HepG2 (cell line): ENCODE results near the genes HS6ST2, CT45A7 and MCF2.

GRCh38 chrX:132957689-132958930 lies at the start of gene HS6ST2:
TSS of gene HS6ST2 (minus strand) at chrX:132958629.
- RRBS, 2 experiments: 12 to 13% methylated on average over 55 to 64 of the region's 116 CpGs
CAGE:
- cytosol, long polyA minus RNA: no peak
- cytosol, long polyA plus RNA: no peak
- long polyA plus RNA: no peak
- nucleus, long polyA minus RNA: no peak
- nucleus, long polyA plus RNA: no peak

DNA sequence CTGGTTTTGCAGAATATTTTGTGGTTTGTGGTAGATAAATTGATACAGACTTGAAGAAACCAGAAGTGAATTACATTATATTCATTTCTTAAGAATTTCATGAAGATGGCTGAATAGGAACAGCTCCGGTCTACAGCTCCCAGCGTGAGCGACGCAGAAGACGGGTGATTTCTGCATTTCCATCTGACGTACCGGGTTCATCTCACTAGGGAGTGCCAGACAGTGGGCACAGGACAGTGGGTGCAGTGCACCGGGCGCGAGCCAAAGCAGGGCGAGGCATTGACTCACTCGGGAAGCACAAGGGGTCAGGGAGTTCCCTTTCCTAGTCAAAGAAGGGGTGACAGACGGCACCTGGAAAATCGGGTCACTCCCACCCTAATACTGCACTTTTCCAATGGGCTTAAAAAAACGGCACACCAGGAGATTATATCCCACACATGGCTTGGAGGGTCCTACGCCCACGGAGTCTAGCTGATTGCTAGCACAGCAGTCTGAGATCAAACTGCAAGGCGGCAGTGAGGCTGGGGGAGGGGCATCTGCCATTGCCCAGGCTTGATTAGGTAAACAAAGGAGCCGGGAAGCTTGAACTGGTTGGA lies 51.2 kb upstream of the HS6ST2 start:
- RRBS, 2 experiments: no CpG with 5 or more reads among the region's 19 CpGs
CAGE:
- cytosol, long polyA minus RNA: no peak
- cytosol, long polyA plus RNA: no peak
- long polyA plus RNA: no peak
- nucleus, long polyA minus RNA: no peak
- nucleus, long polyA plus RNA: no peak

GRCh38 chrX:134520124-134520552 lies 60.2 kb downstream of the HPRT1 start:
- RRBS, 2 experiments: no CpG with 5 or more reads among the region's 1 CpG
CAGE:
- cytosol, long polyA minus RNA: no peak
- cytosol, long polyA plus RNA: no peak
- long polyA plus RNA: no peak
- nucleus, long polyA minus RNA: no peak
- nucleus, long polyA plus RNA: no peak

DNA sequence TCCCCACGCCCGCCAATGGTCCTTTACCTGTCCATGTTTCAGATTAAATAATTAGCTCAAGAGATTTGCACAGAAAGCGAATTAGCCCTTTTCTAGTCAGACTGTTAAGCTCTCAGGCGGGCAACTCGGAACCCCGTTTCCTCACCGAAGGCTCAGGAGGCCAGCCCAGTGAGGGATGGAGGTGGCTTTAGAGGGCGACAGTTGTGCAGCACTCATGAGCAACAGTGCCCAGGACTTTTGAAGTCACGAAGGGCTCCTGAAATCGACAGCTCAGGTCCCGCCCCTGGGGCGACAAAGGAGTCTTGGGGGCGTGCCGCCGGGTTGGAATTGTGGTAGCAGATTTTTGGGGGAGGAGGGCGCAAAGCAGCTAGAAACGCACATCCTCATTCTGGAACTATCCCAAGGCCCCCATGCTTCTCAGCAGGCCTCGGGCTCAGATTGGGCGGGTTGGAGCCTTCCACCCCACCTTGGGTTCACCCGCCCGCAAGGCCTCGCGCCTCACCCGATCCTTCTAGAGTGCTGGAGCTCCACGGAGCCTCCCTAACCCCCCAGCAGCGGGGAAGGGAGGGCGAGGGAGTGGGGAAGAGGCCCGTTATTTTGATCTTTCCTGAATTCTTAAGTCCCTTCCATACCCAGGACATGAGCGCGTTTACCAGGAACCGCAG lies 85.5 kb downstream of the HPRT1 start:
- RRBS, 2 experiments: no CpG with 5 or more reads among the region's 31 CpGs
CAGE:
- cytosol, long polyA minus RNA: no peak
- cytosol, long polyA plus RNA: no peak
- long polyA plus RNA: no peak
- nucleus, long polyA minus RNA: no peak
- nucleus, long polyA plus RNA: no peak

GRCh38 chrX:135384053-135384556 lies 37.6 kb upstream of the SMIM10L2A start:
- RRBS, 2 experiments: no CpG with 5 or more reads among the region's 5 CpGs
CAGE:
- cytosol, long polyA minus RNA: no peak
- cytosol, long polyA plus RNA: no peak
- long polyA plus RNA: no peak
- nucleus, long polyA minus RNA: no peak
- nucleus, long polyA plus RNA: no peak

- RRBS, 2 experiments: no CpG with 5 or more reads among the region's 1 CpG
CAGE:
- cytosol, long polyA minus RNA: no peak
- cytosol, long polyA plus RNA: no peak
- long polyA plus RNA: no peak
- nucleus, long polyA minus RNA: no peak
- nucleus, long polyA plus RNA: no peak
These were observed 52.1 kb downstream of the INTS6L start for GRCh38 chrX:135572499-135573099.

DNA sequence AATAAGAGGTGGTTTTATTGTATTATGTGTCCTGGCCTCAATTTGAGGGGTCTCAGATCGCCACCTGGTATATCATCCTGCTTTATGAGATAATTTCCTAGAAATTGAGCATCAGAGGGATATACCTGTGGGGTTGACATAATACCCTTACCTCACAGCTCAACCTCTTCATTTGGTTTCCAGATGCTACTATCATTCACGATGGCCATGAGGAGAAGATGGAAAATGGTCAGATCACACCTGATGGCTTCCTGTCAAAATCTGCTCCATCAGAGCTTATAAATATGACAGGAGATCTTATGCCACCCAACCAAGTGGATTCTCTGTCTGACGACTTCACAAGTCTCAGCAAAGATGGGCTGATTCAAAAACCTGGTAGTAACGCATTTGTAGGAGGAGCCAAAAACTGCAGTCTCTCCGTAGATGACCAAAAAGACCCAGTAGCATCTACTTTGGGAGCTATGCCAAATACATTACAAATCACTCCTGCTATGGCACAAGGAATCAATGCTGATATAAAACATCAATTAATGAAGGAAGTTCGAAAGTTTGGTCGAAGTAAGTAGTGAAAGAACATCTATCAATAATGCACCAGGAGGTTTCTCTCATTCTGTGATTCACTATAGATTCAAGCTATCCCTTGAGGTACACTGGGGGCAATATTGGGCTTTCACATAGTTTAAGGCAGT lies 59.3 kb downstream of the INTS6L start:
- RRBS, 2 experiments: no CpG with 5 or more reads among the region's 7 CpGs
CAGE:
- cytosol, long polyA minus RNA: no peak
- cytosol, long polyA plus RNA: no peak
- long polyA plus RNA: no peak
- nucleus, long polyA minus RNA: no peak
- nucleus, long polyA plus RNA: no peak

DNA sequence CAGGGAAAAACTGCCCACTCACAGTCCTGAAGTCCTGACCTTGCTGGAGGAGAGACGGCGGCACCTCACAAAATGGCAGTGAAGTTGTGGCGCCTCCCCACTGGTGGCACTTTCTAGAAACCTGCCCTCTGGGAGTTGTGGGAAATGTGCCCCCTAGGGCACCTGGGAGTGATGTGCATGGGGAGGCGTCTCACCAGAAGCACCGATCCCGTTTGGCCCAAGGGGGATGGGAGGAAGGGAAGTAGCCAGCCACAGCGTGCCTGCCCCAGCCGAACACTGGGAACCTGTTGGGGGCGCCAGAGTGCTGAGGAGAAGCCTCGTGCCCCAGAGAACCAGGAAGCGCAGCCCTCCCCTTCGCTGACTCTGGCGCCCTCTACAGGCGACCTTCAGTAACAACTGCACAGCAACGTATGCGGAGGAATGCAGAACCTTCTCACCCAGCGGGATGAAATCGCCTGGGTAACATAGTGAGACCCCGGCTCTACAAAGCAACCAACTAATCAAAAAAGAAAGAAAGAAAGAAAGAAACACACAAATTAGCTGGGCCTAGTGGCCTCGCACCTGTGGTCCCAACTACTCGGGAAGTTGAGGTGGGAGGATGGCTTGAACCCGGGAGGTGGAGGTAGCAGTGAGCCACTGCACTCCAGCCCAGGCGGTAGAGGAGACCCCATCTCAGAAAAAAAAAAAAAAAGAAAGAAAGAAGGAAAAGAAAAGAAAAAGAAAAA lies at the start of gene CT45A7:
TSS of gene CT45A7 (minus strand) at position 278 of the 725 bp plus-strand sequence.
- RRBS, 2 experiments: no CpG with 5 or more reads among the region's 23 CpGs
CAGE:
- cytosol, long polyA minus RNA: no peak
- cytosol, long polyA plus RNA: no peak
- long polyA plus RNA: no peak
- nucleus, long polyA minus RNA: no peak
- nucleus, long polyA plus RNA: no peak

- RRBS, 2 experiments: no CpG with 5 or more reads among the region's 12 CpGs
CAGE:
- cytosol, long polyA minus RNA: start-site peak on the plus strand at chrX:136044823-136044907, 11 reads
- cytosol, long polyA plus RNA: no peak
- long polyA plus RNA: no peak
- nucleus, long polyA minus RNA: no peak
- nucleus, long polyA plus RNA: no peak
These were observed 59.6 kb downstream of the SLC9A6 start for GRCh38 chrX:136044627-136045468.

DNA sequence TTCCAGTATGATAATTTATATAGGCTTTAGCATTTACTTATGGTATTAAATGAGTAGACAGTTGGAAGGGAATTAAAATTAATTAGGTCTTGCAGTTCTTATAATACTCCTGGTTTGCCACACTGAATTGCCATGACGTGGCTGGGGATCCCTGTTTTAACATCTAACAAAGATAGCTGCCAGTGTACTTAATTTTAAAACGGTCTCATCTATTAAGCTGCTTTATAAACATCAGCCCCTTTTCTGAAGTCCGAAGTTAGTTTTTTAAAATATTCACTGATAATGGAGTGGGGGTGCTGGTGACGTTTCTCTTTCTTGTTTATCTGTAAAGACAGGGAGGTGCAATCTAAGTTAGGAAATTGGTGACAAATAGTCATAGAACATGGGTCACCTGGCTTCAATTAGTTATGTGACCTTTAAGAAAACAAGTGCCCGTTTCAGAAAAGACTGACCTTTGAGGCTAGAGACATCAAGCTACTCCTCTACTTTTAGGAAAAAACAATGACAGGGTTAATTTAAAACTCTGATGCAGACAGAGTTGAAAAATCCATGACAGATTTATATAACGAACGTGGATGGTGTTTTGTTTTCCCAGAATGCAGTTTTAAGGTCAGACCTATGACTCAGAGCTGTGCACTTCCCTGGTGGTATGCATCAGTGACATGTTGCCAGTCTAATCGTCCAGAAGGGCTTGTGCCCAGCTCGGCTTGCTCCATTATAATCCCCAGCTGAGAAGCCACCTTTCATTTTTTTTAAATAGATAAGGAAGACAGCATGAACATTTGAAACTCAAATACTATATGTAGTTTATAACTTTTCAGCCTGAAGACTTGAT lies 11.4 kb upstream of the FHL1 start:
- RRBS, 2 experiments: no CpG with 5 or more reads among the region's 9 CpGs
CAGE:
- cytosol, long polyA minus RNA: no peak
- cytosol, long polyA plus RNA: no peak
- long polyA plus RNA: no peak
- nucleus, long polyA minus RNA: no peak
- nucleus, long polyA plus RNA: no peak

- RRBS, 2 experiments: no CpG with 5 or more reads among the region's 10 CpGs
CAGE:
- cytosol, long polyA minus RNA: no peak
- cytosol, long polyA plus RNA: no peak
- long polyA plus RNA: no peak
- nucleus, long polyA minus RNA: no peak
- nucleus, long polyA plus RNA: no peak
These were observed 1.1 kb upstream of the HTATSF1 start for GRCh38 chrX:136496310-136496682.

GRCh38 chrX:136510936-136512109 lies 13.9 kb downstream of the HTATSF1 start:
- RRBS, 2 experiments: no CpG with 5 or more reads among the region's 16 CpGs
CAGE:
- cytosol, long polyA minus RNA: start-site peak on the plus strand at chrX:136510844-136511057, 29 reads; start-site peak on the plus strand at chrX:136511174-136511255, 27 reads; start-site peak on the plus strand at chrX:136511339-136511372, 19 reads
- cytosol, long polyA plus RNA: start-site peak on the plus strand at chrX:136510999-136511120, 23 and 25 reads in 2 replicates; start-site peak on the plus strand at chrX:136511312-136511345, 20 and 19 reads in 2 replicates; start-site peak on the plus strand at chrX:136511449-136511473, 36 and 33 reads in 2 replicates
- long polyA plus RNA: start-site peak on the plus strand at chrX:136510808-136511093, 82 and 60 reads in 2 replicates
- nucleus, long polyA minus RNA: no peak
- nucleus, long polyA plus RNA: start-site peak on the plus strand at chrX:136510995-136511115, 18 and 34 reads in 2 replicates; start-site peak on the plus strand at chrX:136511423-136511659, 39 and 21 reads in 2 replicates

- RRBS, 2 experiments: no CpG with 5 or more reads among the region's 4 CpGs
CAGE:
- cytosol, long polyA minus RNA: no peak
- cytosol, long polyA plus RNA: no peak
- long polyA plus RNA: no peak
- nucleus, long polyA minus RNA: no peak
- nucleus, long polyA plus RNA: no peak
These were observed 18.5 kb downstream of the CD40LG start for GRCh38 chrX:136666038-136667260.

DNA sequence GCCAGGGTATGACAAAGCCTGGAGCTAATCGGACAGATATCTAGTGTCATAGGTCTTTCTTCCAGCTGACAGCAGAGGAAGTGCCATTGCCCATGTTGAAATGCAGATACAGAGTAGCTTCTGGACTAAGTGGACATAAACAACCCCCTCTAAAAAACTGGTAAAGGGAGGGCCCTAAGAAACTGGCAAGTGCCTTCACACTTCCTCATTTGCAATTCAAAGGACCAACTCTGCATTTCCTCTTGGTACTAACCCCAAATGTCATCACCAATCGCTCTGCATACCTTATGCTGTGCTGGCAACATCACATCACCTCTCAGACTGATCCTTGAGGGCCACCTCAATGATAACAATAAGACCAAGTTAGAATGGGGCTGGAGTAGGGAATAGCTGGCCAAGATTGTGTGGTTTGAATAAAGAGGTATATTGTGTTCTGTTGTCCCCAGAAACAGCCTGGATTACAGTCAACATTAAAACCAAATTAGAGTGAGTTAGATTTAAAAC lies 20.7 kb downstream of the ARHGEF6 start:
- RRBS, 2 experiments: no CpG with 5 or more reads among the region's 2 CpGs
CAGE:
- cytosol, long polyA minus RNA: no peak
- cytosol, long polyA plus RNA: no peak
- long polyA plus RNA: no peak
- nucleus, long polyA minus RNA: no peak
- nucleus, long polyA plus RNA: no peak

- RRBS, 2 experiments: no CpG with 5 or more reads among the region's 3 CpGs
CAGE:
- cytosol, long polyA minus RNA: no peak
- cytosol, long polyA plus RNA: no peak
- long polyA plus RNA: no peak
- nucleus, long polyA minus RNA: no peak
- nucleus, long polyA plus RNA: no peak
These were observed 7.1 kb downstream of the RBMX start for GRCh38 chrX:136873219-136874129.

GRCh38 chrX:137564073-137564730 lies 1.7 kb upstream of the ZIC3 start:
- RRBS, 2 experiments: no CpG with 5 or more reads among the region's 12 CpGs
CAGE:
- cytosol, long polyA minus RNA: no peak
- cytosol, long polyA plus RNA: no peak
- long polyA plus RNA: no peak
- nucleus, long polyA minus RNA: no peak
- nucleus, long polyA plus RNA: no peak

- RRBS, 2 experiments: no CpG with 5 or more reads among the region's 3 CpGs
CAGE:
- cytosol, long polyA minus RNA: no peak
- cytosol, long polyA plus RNA: no peak
- long polyA plus RNA: no peak
- nucleus, long polyA minus RNA: no peak
- nucleus, long polyA plus RNA: no peak
These were observed 66.5 kb upstream of the FGF13 start for GRCh38 chrX:138778125-138778354.

GRCh38 chrX:139707870-139708463 lies at the start of gene MCF2:
TSS of gene MCF2 (minus strand) at chrX:139708167.
- RRBS, 2 experiments: no CpG with 5 or more reads among the region's 5 CpGs
CAGE:
- cytosol, long polyA minus RNA: no peak
- cytosol, long polyA plus RNA: no peak
- long polyA plus RNA: no peak
- nucleus, long polyA minus RNA: no peak
- nucleus, long polyA plus RNA: no peak

DNA sequence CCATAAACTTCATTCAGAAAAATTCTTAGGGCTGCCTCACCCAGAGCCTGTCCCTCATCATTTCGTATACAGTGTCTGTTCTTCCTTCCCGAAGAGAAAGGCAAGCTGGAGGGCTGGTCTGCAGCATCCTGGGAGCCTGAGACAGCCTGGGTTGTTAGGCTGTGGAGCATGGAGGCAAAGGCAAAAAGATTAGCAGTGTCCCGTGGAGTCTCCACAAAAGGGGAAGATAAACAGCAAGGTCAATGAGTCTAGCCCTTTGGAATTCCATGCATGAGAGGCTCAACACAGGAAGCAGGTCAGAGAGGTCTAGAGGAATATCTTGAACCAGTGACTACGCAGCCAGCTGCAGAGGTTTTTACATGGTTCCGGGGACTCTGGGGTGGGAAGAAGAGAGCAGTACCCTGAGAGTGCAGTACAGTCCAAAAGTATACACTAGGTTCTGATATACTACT lies 12.1 kb upstream of the MCF2 start:
- RRBS, 2 experiments: no CpG with 5 or more reads among the region's 5 CpGs
CAGE:
- cytosol, long polyA minus RNA: no peak
- cytosol, long polyA plus RNA: no peak
- long polyA plus RNA: no peak
- nucleus, long polyA minus RNA: no peak
- nucleus, long polyA plus RNA: no peak

GRCh38 chrX:139931678-139931874 lies 1.3 kb downstream of the ATP11C start:
- RRBS, 2 experiments: 0 to 3% methylated on average over 8 to 10 of the region's 12 CpGs
CAGE:
- cytosol, long polyA minus RNA: no peak
- cytosol, long polyA plus RNA: no peak
- long polyA plus RNA: no peak
- nucleus, long polyA minus RNA: no peak
- nucleus, long polyA plus RNA: no peak